PC-3 (cell line): ENCODE results near the genes SHC1 and SCAMP3.

GRCh38 chr1:153921469-153921995 lies 1.2 kb downstream of the GATAD2B start:
- RAMPAGE, long total RNA, result no peak

DNA sequence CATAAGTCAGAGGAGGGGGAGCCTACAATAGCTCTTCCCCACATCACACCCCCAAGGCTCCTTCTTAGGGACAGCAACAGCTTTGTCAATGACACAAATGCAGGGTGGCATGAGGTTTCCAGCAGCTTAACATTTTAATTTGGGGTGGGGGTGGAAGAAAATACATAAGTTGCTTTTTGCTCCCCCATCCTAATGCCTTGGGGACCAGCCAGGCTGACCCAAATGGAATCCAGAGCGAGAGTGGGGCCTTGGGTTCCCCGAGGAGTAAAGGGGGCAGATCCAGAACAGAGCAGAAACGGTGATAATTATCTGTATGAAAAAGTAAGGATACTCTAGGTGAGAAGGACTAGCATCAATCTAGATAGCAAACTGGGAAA lies 24.3 kb downstream of the TPM3 start:
- RAMPAGE, long total RNA, result no peak

DNA sequence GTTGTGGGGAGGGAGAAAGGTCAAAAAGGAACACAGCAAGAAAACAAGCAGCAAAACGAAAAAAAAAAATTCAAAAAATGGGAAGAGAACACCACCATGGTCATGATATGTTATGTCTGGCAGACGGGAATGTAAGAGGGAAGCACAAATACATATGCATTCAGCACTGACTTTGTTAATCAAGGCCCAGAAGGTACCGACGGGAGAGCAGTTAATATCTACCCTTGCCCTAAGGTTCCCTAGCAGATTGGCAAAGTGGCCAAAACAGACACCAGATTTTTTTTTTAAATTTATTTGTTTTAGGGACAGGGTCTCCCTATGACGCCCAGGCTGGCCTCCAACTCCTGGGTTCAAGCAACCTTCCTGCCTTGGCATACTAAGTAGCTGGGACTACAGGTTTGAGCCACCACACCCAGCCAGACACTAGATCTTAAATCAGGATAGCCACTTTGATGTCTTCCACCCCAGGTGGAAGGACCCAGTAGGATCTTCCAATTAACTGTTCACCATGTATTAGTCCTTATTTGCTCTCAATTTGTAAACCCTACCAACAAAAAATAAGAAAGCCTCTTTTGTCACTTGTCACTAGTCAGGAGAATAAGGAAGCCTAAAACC lies 19.7 kb downstream of the TPM3 start:
- RAMPAGE, long total RNA, result no peak

GRCh38 chr1:154178908-154179596 lies 12.8 kb downstream of the TPM3 start:
- RAMPAGE, long total RNA, result no peak

GRCh38 chr1:154277935-154278271 lies 5.5 kb downstream of the HAX1 start:
- RAMPAGE, long total RNA, result no peak

- RAMPAGE, long total RNA, result no peak
These were observed 4.2 kb downstream of the ATP8B2 start for GRCh38 chr1:154329226-154330145.

DNA sequence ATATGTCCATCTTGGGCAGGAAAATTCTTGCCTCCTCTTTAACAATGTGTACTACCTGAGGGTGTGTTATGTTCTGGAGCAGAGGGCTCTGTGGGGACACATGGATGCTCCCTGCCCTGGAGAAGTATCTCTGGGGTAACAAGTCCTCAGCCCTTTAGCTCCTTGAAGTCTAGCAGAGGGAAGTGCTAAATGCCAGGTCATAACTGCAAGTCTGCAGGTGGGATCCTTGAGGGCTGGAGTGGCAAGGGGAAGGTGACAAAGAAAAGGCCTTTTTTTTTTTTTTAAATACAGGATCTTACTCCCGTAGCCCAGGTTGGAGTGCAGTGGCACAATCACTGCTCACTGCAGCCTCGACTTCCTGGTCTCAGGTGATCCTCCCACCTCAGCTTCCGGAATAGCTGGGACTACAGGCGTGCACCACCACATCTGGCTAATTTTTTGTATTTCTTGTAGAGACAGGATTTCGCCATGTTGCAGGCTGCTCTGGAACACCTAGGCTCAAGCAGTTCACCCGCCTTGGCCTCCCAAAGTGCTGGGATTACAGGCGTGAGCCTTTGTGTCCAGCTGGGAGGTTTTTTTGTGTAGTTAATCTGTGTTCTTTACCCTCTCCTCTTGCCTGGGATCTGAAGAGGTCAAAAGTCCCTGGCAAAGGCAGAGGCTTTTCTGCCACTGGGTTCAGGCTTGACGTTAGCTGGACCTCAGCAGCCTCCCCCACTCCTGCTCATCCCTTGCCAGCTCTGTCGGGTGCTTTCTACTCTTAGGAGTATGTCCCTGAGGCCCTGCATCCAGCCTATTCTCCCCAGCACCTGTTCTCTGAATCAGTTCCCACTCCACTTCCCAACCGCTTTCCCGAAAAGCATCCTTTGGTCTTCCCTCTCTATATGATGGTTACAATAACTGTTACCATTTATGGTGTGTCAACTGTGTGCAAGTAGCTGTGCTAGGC lies 5.1 kb downstream of the IL6R start:
- RAMPAGE, long total RNA, result no peak

DNA sequence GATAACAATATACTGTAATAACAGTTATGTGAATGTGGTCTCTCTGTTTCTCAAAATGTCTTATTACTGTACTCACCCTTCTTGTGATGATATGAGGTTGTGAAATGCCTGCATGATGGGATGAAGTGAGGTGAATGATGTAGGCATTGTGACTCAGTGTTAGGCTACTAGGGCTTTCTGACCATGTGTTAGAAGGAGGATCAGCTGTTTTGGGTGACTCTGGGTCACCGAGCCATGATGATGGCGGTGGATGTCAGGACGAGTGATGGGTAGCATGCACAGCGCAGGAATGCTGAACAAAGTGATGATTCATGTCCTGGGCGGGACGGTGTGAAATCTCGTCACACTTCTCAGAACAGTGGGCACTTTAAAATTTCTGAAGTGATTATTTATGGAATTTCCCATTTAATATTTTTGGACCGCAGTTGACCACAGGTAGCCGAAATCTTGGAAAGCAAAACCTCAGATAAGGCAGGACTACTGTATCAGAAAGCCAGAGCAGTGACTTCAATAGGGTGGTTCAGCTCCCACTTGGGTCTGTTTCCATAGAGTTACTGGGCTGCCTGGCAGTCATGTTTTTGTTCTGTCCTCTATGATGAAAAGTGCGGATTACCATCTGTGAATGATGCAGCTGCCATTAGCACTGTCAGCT lies 26.5 kb downstream of the IL6R start:
- RAMPAGE, long total RNA, result no peak

DNA sequence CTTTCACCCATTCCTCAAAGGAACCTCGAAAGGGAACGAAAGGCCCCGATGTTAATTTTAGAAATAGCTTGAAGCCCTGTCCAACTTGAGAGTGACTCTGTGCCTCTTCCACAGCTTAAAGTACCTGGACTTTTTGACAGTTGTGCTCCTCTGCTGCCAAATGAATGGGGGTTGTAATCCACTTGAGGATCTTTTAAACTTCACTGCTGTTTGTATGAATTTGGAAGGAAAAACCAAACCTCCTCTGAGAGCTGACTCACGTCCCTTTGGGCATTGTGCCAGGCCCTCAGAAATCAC lies 78.5 kb downstream of the KCNN3 start:
- RAMPAGE, long total RNA, result no peak

- RAMPAGE, long total RNA, result no peak
These were observed at the start of gene SHC1 for GRCh38 chr1:154970620-154971339. SHC1 (minus strand) TSS chr1:154970747.

DNA sequence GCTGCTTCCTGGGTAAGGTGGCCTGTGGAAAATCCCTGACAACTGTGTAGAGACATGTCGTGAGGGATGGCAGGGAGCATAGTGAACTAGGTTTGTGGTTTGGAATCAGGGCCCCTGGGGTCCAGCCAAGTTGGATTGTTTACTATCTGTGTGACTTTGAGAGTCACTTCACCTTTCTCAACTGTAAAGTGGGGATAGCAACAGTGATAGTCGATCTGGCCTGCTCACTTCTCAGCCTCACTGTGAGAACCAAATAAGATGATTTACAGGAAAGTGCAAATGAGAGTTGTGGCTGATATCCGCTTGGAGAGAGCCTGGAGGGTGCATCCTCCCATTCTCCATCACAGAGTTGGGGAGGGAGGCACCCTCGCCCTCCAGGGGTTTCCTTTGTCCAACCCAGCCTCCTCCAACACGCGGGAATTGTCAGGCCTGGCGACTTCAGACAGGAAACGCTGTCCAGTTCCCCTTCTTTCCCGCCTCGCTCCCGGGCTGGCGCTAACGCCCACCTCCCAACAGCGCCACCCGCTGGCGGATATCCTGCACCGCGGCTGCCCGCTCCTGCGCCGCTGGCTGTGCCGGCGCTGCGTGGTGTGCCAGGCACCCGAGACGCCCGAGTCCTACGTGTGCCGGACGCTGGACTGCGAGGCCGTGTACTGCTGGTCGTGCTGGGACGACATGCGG lies 875 bp upstream of the ADAM15 start:
- RAMPAGE, long total RNA, result no peak

GRCh38 chr1:155070651-155071600 lies 7.4 kb downstream of the EFNA4 start:
- RAMPAGE, long total RNA, result no peak

DNA sequence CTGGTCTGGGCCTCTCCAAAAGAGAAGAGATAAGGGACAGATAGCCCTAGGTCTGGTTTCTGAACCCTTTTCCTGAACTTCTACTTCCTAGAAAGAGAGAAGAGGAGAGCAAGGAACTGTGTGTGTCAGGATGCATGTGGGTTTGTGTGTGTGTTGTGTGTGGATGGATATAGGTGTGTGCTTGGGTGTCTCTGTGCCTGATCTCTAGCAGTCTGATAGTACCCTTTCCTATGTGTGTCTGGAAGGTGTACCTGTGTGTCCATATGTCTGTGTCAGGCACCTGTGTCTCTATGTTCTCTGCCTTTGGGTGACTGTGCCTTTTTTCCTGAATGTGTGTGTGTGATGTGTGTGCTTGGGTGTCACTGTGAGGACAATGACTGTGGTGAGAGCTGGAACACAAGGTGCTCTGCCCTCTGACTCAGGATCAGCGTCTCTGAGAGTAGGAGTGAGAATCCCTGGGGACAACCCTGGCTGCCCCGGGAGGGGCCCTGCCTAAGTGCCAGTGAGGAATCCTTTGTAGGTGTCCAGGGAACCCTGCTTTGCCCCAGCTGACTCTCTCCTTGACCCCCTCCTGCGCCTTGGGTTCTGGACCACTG lies 883 bp upstream of the EFNA3 start:
- RAMPAGE, long total RNA, result no peak

GRCh38 chr1:155085605-155086090 lies 7.0 kb downstream of the EFNA3 start:
- RAMPAGE, long total RNA, result no peak

DNA sequence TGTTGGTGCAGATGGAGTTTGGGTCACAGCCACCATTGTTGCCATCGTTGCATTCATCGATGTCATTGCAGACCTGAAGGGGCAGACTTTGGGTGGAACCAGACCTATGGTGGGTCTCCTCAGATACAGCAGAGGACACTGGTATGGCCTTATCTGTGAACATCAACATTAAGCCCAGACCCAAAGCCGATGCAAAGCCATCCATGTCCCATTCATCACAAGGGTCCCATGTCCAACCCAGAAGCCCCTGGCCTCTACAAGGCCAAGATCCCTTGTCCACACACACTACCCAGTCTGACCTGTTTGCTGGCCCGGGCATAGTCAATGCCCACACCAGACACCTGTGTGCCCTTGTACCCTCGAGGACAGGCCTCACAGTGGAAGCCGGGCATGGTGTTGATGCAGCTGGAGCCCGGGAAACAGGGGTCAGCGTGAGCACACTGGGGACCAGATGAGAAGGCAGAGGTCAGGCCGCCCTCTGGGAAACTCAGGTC lies 5.7 kb downstream of the THBS3 start:
- RAMPAGE, long total RNA, result no peak

- RAMPAGE, long total RNA, result no peak
These were observed 531 bp upstream of the ENTREP3 start for GRCh38 chr1:155255697-155256331.

DNA sequence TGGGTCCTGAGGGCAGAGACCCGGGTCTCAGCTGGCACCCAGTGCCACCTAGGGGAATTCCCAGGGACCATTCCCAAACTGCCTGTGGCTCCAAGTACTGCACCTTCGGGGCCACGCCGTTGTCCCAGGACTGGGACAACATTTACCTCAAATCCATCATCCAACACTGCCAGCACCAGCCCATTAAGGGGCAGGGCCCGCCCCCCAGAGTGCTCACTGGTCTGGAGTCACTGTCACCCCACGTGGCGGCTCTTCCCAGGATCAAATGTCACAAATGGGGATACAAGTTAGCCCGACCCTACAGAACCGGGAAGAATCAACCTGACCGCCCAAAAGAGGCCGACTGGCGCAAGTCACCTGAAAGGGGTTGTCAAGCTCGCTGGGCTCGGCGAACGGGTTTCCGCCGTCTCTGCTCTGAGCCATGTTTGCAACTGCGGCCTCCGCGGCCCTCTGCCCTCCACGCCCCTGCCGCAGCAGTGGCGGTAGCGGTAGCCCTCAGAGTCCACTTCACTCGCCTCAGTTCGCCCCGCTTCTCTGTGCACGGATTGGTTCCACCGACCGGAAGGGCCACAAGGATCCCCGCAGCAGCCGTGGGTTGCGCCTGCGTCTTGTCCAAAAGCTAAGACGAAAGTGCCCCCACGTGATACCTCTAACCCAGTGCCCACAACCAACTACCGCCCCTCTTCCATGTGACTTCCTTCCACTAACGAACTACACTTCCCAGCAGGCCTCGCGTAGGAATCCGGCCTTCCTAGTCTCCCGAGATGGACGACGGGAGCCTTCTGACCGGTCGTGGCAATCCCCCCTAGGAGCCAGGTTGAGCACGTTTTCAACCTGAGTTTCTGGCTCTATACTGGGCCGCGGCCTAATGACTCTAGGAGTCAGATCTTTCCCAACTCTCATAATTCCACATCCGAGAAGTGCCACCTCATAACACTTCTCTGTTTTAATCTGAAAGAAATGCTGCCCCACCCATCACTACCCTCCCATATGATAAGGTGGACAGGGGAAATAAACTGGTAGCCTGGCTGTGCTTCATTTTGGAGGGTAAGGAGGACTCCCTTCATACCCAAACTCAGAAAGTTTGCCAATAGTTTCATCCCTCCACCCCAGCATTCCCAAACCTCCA lies at the start of gene SCAMP3:
Gene SCAMP3 (minus strand): TSS at position 632 of the 1,129 bp plus-strand sequence.
- RAMPAGE, long total RNA, result start-site peak on the minus strand centred at position 535 of the sequence, 112 bp wide, 1,049 and 379 reads in 2 replicates

- RAMPAGE, long total RNA, result no peak
These were observed 2.7 kb downstream of the RUSC1 start for GRCh38 chr1:155323189-155324080.

DNA sequence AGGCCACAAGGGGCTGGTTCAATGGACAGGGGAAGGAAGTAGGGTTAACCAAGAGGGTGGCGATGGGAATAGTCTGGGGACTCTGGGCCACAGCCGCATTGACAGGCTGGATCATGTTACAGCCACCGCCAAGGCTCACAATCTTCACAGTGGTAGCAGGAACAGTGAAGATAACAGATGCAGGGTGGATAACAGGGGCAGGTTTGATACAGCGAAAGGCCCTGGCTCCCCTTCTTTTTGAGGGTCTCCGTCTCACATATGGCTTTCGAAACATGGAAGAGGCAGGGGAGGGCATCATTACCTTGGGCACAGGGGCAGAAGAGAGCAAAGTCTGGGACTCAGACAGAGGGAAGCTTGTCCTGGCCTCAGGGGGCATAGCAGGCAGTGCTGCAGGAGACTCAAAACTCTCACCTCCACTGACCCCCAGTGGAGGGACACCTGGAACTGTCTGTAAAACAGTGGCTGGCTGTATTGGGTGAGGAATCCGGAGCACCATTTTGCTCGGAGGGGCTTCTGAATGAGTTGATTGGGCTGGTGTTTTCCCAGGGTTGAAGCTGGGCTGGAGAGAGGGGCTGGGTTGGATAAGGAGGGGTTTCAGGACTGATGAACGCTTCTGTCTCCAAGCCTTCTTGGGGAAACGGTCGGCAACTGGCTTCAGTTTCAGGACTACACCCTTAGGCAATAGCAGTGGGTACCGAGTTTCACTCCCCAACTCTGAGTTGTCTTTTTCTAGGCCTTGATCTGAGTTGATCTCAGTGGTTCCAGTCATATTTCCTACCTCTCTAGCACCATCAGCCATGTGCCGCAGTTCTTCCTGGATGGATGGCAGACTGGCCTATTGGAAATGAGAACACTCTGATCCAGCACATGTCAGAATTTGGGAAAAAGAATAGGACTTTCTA lies 28.2 kb downstream of the YY1AP1 start:
- RAMPAGE, long total RNA, result no peak

DNA sequence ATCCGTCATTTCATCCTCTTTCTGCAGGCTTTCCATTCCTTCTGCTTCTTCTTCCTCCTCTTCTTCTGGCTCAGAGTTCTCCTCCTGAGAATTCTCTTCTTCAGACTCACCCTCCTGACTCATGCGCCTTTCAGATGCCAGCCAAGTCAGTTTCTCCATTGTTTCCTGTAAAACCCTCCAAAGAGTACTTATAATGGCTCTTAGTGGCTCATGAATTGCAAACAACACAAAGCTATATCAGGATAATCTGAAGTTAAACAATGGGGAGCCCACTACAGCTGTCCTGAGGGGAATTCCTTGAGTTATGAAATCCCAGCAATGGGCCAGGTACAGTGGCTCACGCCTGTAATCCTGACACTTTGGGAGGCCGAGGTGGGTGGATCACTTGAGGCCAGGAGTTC lies 74.5 kb downstream of the DAP3 start:
- RAMPAGE, long total RNA, result no peak